Diencephalon (tissue), 2 donors: ENCODE measurements around a stretch of chr13.

GRCh38 chr13:80361699-80362236 lies 20.8 kb upstream of the SPRY2 start:
- RAMPAGE, long total RNA = no peak

GRCh38 chr13:80823432-80823982 lies 482.6 kb upstream of the SPRY2 start:
- RAMPAGE, long total RNA = no peak

- RAMPAGE, long total RNA = no peak
Measured at GRCh38 chr13:80969362-80969753, 628.4 kb upstream of the SPRY2 start.

- RAMPAGE, long total RNA = no peak
Measured at GRCh38 chr13:81340159-81340980, 999.4 kb upstream of the SPRY2 start.

GRCh38 chr13:81734549-81734957 lies 1393.6 kb upstream of the SPRY2 start:
- RAMPAGE, long total RNA = no peak

DNA sequence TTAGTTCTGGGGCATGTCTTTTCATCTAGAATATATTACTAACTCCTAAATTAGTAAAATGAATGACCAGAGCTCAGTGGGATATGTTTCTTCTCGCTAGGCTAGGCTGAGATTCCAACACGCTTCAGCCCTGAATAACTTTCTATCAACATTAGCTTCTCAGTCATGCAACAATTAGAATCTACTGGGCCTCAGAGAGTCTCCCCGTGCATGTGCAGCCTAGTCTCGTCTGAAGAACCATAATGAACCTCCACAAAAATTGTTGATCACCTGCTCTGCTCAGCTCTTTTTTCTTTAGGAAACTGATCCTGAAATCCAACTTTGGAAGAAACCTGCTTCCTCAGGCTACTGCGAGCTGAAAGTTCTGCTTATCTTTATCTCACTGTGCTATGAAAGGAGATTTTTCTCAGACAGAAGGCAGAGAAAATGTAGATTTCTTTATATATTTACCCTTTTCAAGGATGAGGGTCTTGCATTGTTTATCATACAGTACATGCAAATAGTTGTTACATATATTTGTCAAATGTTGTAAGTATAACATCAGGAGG lies 327.5 kb downstream of the SLITRK1 start:
- RAMPAGE, long total RNA = no peak

- RAMPAGE, long total RNA = no peak
Measured at GRCh38 chr13:86909374-86909731, 761.8 kb upstream of the SLITRK5 start.

DNA sequence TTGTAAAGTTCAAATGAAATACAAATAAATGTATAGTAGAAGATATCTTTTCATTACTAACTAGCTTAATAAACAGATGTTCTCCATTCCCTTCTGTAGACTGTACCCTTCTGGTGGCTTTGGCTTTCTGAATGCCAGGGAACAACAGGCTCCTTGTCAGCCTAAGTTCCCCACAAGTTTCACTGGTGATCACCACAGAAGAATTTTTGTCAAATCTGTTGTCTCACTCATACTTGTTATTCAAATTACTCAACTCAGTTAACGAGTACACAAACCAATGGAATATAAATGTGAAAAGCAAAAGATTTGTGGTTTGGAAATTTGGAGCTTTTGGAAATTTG lies 154.4 kb upstream of the SLITRK5 start:
- RAMPAGE, long total RNA = no peak

- RAMPAGE, long total RNA = no peak
Measured at GRCh38 chr13:88436941-88437229, 765.7 kb downstream of the SLITRK5 start.

- RAMPAGE, long total RNA = no peak
Measured at GRCh38 chr13:89650635-89650834, 1747.9 kb upstream of the GPC5 start.

GRCh38 chr13:89707890-89708242 lies 1690.6 kb upstream of the GPC5 start:
- RAMPAGE, long total RNA = no peak

- RAMPAGE, long total RNA = no peak
Measured at GRCh38 chr13:92752375-92752971, 474.1 kb upstream of the GPC6 start.

GRCh38 chr13:92806302-92806736 lies 420.3 kb upstream of the GPC6 start:
- RAMPAGE, long total RNA = no peak

GRCh38 chr13:93229330-93229734 lies 2.7 kb downstream of the GPC6 start:
- RAMPAGE, long total RNA = no peak

- RAMPAGE, long total RNA = no peak
Measured at GRCh38 chr13:93244430-93244881, 17.8 kb downstream of the GPC6 start.

DNA sequence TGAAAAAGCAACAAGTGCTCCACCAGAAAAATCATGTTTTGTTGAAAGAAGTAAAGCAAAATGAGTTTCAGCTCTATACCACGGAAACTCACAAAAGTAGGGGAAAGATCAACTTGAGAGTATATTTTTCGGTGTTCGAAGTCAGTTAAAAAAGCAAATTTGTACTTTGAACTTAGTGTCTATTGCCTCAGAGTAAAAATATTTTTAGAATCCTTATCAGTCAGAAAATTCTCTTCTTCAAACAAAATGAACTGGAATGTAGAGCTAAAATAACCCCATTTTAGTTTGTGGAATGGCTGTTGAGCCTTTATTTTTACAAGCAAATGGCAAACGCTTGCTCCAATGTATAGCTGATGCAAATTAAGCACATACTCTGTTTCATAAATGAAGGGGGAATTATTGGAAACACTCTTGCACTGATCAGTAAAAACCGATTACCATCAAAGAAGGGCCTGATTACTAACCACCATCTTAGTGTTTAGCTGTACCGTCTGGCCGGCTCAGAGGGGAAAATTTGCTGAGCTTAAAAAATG lies 540.7 kb downstream of the GPC6 start:
- RAMPAGE, long total RNA = no peak

DNA sequence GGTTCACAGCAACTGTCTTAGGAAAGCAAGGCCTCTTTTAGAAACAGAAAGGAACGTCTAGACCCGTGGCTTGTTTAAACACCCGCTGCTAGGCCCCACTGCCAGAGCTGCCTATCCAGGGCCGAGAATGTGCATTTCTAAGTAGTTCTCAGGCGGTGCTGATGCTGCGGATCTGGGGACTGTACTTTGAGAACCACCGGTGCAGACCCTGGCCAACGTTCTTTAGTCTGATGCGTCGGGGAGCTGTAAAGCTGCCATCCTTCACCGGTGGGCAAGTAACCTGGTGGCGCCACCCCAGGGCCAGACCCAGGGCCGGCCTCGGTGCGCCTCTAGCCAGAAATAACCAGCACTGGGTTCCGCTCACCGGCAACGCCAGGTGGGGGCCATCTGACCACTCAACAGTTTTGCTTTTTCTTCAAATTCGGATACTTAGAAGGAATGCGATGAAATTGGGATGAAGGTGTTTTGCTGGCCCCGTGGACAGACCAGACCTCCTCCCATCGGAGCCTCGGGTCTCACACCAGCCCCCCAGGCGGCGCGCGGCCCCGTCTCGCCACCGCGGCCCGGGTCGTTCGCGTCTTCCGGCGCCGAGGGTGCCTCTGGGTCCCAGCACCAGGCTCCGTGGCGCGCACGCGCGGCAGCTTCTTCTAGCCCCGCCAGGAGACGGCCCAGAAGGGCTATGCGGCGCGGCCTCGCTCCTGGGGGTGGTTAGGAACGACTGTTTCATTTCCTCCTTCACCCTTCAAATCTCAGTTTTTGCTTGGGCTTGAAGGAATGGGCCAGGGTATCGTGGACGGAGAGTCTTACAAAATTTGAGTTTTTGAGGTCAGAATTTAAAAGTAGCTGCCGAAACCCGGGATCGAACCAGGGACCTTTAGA lies 46.9 kb downstream of the TGDS start:
- RAMPAGE, long total RNA = no peak

- RAMPAGE, long total RNA = no peak
Measured at GRCh38 chr13:94588513-94589162, 7.3 kb downstream of the TGDS start.

- RAMPAGE, long total RNA = no peak
Measured at GRCh38 chr13:94599666-94600387, 1.8 kb upstream of the GPR180 start.

DNA sequence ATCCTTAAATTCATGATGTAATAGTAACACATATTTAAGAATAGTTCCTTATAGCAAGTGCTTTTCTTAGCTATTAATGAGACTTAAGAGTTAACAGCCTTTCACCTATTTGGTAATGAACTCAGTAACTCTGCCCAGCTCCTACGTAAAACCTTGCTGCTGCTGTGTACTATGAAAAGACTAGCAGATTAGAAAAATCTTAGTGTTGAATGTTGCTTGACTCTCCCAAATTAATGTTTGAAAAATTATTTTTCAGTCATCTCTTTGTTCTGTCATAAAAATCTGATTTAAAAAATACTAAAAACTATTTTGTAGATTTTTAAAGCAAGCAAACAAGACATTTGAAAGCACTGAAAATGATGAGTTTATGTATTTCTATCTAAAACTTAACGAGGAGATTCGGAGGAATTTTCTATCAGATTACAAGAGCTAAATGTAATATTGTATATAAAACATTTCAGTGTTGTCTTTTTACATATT lies 7.0 kb downstream of the GPR180 start:
- RAMPAGE, long total RNA = no peak